Colon Carcinoma Metastatic in the Brain (tissue), 2 donors: ENCODE data around the genes SBF1 and MIOX.

DNA sequence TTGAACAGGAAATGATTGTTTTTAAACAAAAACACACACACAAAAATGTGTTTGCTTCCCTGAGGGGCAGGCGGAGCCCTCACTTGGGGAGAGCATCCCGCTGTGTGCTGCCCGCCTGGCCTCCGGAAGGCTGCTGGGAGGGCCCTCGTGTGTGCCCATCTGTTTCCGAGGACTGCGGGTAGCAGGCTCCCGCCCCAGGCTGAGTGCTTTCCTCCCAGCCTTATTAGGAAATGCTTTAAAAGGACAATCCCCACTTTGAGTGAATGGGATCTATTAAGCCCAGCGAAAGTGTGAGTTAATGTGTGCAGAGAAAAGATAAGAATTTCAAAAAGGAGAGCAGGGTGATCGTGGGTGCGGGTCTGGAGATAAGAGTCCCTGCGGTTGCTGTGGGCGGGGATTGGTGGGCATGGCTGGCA, 77.8 kb downstream of the TAFA5 start:
- PRO-cap, 2 experiments, result no peak in any of the 2 experiments

GRCh38 chr22:48641004-48641976, 151.9 kb downstream of the TAFA5 start:
- PRO-cap, 2 experiments, result no peak in any of the 2 experiments

DNA sequence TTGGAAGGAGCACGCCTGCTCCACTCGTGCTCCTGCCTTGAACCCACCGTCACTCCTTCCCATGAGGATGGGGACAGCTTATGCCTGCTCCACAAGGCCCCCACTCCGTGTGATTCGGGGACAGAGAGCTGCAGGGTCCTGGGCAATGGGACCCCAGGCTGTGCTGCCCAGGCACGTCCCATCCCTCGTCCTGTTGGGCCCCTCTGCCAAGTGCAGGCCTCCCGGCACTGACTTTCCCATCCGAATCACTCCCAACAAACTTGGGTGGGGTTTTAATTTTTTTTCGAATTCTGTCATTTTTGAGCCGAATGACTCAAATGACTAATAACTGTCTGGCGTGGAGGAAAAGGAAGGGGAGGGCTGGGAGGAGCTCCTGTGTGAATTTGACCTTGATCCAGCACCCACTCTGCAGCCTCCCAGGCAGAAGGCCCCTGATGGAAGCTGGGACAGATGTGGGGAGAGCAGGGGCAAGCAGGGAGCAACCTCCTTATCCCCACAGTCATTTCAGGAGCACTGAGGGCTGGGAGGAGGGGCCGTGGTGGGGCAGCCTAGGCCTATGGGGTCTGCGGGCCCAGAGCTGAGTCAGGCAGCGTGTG, 165.1 kb downstream of the TAFA5 start:
- PRO-cap, 2 experiments, result no peak in any of the 2 experiments

DNA sequence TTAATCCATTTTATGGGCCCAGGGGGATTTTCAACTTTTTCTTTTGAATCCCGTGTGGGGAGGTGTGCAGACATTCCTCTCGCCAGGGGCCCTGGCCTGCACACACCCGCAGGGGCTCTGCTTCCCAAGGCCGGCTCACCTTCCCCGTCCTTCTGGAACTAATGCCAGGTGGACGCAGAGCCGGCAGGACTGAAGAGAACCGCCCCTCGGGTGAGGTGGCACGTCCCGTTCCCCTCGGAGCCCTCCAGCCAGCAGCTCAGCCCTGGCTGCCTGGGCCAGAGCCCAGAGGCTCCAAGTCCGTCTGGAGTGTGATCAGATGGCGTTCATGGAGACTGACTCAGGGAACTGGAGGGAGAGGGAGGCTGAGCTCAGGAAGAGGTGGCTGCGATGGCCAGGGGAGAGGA, 229.7 kb downstream of the TAFA5 start:
- PRO-cap, 2 experiments, result no peak in any of the 2 experiments

- PRO-cap, 2 experiments, result no peak in any of the 2 experiments
Measured at GRCh38 chr22:49016244-49016708, 526.9 kb downstream of the TAFA5 start.

- PRO-cap, 2 experiments, result no peak in any of the 2 experiments
Measured at GRCh38 chr22:49659735-49660411, 167.8 kb downstream of the BRD1 start.

- PRO-cap, 2 experiments, result no peak in any of the 2 experiments
Measured at GRCh38 chr22:49789308-49790033, 38.2 kb downstream of the BRD1 start.

DNA sequence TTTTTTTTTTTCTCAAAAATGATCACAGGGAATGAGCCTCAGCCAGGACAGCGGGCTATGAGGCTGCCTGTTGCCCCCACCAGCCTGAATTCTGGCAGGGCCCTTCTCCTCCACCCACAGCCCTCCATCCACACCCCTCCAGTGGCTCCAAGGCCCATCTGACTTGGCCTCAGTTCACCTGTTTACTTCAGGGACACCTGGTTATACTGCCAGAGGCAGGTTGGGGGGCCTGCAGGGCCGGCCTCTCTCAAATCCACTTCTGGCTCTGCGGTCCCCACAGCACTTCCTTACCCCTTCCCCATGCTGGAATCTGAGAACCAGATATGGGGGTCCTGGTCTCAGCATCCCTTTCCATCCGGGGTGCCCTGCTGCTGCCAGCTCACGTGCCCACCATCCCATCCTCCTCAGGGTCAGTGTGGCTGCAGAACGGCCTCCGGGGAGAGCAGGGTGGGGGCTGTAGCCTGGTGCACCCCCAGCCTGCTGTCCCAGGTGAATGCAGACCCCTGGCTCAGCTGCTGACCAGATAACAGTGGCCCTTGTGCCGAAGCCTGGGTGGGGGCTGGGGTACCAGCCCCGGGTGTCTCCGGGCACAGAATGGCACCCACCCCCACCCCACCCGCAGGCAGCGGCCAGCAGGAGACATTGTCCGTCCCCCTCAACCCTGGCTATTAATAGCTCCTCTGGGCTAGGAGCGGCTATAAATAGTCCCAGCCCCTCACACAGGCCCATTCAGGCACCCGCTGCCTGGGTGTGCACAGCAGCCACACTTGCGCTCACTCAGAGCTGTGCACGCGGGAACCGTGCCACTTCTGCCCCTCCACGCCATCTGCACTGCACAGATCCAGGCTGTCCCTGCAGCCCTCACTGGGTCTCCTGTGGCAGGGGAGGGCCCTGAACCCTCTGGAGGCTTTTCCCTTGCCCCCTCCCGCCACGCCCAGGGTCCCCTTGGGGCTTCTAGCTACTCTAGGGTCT, 18.5 kb downstream of the CRELD2 start:
- PRO-cap, 2 experiments, result no peak in any of the 2 experiments

- PRO-cap, 2 experiments, result no peak in any of the 2 experiments
Measured at GRCh38 chr22:49961659-49961930, 1.0 kb downstream of the PIM3 start.

GRCh38 chr22:49975295-49976290, 15.0 kb downstream of the PIM3 start:
- PRO-cap, 2 experiments, result no peak in any of the 2 experiments

- PRO-cap, 2 experiments, result no peak in any of the 2 experiments
Measured at GRCh38 chr22:49980813-49981620, 20.4 kb downstream of the PIM3 start.

DNA sequence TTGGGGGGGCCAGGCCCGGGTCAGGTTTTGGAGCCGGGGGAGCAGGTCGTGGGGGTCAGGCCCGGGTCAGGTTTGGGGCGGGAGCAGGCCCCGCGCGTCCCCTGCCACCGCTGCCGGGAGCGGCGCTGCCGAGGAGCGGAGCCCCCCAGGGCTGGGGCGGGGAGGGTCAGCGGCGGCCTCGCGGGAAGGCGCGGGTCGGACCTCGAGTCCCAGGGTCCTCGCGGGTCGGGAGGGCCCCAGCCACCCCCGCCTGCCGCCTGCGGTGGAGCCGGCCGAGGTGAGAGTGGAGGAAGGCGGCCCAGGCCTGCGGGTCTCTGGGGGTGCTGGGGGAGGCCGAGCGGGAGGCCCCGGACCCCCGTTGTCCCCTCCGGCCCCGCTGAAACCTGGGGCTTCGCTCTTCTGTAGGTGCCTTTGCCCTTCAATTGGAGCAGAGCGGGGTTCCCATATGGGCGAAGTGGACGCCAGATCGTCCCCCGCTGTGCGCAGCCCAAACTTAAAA, 651 bp downstream of the TRABD start:
- PRO-cap, 2 experiments, result no peak in any of the 2 experiments

DNA sequence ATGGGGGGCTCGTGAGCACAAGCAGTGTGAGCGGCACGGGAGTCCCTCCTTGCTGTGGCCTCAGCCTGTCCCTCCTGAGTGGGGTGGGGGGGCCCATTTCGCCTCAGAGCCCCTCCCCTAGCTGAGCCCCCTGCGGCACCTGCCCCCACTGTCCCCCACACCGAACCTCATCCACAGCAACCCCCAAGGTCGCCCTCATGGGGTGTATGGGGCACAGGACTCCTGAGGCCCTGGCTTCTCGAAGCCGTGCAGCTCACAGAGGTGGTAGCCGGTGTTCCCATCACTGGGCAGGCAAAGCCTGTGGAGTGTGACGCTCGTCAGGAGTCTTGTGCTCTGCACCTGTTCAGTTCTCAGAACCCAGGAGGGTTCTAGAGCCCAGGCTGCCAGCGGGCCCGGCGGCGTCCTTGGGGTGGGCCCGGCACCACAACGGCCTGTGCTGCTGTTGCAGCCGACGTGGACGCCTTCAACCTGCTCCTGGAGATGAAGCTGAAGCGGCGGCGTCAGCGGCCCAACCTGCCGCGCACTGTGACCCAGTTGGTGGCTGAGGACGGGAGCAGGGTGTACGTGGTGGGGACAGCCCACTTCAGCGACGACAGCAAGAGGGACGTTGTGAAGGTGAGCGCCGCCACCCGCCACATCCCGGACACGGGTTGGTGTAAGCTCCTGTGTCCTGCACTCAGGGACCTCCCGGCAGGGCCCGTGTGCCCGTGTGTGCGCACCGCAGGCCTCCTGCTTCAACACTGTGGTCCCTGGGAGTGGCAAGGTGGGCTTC, 6.7 kb upstream of the SELENOO start:
- PRO-cap, 2 experiments, result no peak in any of the 2 experiments

- PRO-cap, 2 experiments, result no peak in any of the 2 experiments
Measured at GRCh38 chr22:50197021-50198384, 3.3 kb upstream of the SELENOO start.

- PRO-cap, 2 experiments, result no peak in any of the 2 experiments
Measured at GRCh38 chr22:50202255-50202693, 1.5 kb downstream of the SELENOO start.

GRCh38 chr22:50279444-50279839, 9.3 kb upstream of the MAPK11 start:
- PRO-cap, 2 experiments, result no peak in any of the 2 experiments

DNA sequence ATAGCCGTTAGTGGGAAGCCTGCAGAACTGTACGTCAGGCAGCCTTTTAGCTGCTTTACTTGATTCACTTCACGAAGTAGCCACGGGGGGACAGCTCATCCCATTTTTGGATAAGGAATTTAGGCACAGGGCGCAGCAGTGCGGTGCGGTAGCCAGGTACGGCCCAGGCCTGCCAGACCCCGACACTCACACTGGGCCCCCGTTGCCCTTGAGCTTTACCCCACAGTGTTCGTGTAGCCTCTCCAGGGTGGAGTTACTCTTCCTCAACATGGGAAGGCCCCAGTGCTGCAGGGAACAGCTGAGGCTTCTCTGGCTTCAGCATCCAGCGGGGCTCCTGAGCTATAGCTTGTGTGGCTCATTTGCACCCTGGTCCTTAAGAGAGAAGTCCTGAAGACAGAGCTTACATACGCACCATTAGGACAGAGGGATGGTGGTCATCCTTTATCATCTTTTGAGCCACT, 59.4 kb downstream of the SBF1 start:
- PRO-cap, 2 experiments, result no peak in any of the 2 experiments

- PRO-cap, 2 experiments, result no peak in any of the 2 experiments
Measured at GRCh38 chr22:50473011-50473624, 1.7 kb downstream of the SBF1 start.

GRCh38 chr22:50474897-50475511, at the start of gene SBF1:
SBF1 (minus strand) TSS chr22:50475035.
- PRO-cap, 2 experiments, result peak in 2 of 2 experiments; most common plus-strand start chr22:50475201 (in 1); most common minus-strand start chr22:50475041 (in 2)

DNA sequence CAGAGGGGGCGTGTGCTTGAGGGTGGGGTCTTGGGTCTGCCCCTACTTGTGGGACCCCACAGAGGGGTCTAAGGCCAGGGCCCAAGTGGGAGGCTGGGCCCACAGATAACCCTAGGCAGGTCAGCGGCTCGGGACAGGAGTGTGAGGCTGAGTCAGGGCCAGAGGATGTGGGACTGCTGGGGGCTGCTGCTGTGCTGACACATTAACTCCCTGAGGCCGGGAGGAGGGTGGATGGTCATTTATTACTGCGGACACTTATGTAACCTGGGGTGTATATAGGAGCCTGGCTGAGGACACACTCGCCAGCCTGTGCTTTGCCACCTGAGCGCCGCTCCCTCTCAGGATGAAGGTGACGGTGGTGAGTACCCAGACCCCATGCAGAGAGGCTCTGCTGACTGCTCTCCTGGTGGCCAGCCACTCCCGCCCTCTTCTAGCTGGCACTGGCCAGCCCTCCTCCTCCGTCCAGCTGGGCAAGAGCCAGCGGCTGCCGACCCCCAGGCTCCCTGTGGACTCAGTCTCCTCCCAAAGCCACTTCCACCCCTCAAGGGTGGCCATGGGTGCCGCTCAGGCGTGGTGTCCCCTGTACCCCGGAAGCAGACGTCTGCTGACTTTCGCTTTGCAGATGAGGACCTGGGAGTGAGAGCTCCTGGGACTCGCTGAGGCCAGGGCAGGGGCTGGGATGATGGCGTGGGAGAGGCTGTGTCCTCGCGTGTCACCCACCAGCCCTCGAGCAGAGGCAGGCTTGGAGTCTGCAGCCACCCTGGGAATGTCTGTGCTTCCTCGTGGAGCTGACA, at the start of gene MIOX:
Gene MIOX (plus strand): TSS at position 305 of the 794 bp plus-strand sequence.
- PRO-cap, 2 experiments, result no peak in any of the 2 experiments